SP-49 (cell line): ENCODE data around the genes KRTAP10-3 and KRTAP12-1.

- PRO-cap = no peak
Observed at GRCh38 chr21:44428221-44428530, 27.1 kb upstream of the LRRC3 start.

- PRO-cap = no peak
Observed at GRCh38 chr21:44558583-44558969, at the start of gene KRTAP10-3. Gene KRTAP10-3 (minus strand): TSS chr21:44558795.

DNA sequence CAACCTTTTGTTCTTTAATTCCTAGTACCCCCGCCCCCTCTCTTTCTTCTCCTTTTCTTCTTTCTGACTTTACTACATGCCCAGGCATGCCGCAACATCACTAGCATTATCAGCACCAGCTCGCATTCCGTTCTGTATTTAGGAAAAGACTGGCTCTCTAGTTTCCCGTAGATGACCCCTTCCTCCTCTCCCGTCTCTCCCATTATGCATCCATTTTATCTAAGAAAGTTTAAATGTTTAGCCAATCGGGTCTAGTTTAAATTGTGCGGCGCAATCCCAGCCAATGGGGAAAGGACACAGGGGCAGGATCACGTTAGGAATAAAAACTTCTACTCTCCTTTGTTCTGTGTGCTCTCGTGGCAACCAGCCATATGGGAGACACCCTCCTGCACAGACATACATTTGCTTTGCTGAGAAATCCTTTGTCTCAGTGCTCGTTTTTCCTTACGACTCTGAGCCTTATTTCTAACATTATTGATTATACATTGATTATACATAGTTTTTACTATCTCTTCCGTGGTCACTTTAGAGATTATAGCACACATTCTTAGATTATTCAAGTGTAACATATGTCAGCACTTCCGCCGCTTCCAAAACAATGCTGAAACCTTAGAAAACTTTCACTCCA, 2.2 kb upstream of the KRTAP10-7 start:
- PRO-cap = no peak

DNA sequence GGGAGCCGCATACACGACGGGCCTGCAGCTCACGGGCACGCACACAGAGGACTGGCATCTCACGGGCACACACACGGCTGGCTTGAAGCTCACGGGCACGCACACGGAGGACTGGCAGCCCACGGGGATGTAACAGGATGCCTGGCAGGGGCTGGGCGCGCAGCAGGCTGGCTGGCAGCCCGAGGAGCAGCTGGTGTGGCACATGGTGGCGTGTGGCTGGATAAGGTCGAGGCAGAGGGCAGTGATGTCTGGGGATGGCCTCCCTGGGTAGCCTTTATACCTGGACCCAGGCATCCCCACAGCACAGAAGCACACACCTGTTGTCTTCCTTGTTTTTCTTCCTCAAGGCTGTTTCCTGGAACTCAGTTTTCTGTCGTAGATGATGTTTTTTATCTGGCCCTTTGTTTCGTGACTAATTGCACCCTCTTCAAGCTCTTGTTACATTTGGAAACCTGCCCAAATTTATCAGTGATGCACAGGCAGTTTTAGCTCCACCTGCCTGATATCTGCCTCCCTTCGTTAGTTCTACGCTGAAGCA, at the start of gene KRTAP12-1:
TSS of gene KRTAP12-1 (minus strand) at position 244 of the 538 bp plus-strand sequence.
- PRO-cap = no peak

GRCh38 chr21:44850089-44850828, 23.2 kb downstream of the PTTG1IP start:
- PRO-cap = no peak

GRCh38 chr21:44865870-44866337, 7.6 kb downstream of the PTTG1IP start:
- PRO-cap = no peak

DNA sequence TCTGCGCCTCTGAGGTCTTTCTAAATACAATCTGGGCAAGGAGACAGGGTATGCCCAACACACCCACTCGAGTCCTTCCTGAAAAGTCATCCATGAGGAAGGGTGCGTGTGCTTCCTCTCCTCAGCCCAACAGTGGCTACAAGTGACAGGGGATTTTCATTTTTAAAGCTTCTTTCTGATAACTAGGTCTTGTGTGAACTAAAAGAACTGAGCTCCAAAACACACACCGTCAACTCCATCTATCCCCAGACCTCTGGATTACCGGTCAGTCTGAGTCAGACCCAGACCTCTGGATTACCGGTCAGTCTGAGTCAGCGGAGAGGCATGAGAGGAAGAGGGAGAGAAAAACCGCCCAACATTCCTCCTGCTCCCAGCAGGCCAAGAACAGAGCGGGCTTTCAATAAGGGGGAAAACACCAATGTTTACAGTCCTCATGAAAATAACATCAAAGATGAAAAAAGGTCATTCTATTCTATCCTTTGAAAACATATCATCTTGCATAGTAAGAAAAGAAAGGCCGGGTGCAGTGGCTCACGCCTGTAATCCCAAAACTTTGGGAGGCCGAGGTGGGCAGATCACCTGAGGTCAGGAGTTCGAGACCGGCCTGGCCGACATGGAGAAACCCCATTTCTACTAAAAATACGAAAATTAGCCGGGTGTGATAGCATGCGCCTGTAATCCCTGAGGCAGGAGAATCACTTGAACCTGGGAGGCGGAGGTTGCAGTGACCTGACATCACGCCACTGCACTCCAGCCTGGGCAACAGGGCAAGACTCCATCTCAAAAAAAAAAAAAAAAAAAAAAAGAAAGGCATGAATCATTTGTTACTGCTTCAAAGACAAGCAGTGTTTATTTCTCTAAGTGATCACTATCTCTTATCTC, 3.5 kb downstream of the PTTG1IP start:
- PRO-cap = no peak

- PRO-cap = no peak
Observed at GRCh38 chr21:44872451-44873210, 859 bp downstream of the PTTG1IP start.

DNA sequence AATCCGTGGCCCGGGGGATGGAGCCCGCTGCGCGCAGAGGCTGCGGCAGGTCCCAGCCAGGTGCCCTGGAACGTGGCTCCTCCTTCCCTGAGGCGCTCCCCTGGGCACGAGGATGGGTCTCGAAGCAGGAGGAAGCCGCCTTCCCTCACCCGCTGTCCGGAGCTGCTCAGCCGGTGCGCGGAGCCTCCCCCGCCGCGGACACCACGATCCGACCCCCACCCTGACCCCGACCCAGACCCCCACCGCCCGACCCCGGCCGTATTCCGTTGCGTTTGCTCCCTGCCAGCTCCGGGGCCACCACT, 8.0 kb upstream of the SLX9 start:
- PRO-cap = no peak

GRCh38 chr21:44938853-44939404, 900 bp upstream of the SLX9 start:
- PRO-cap = no peak

- PRO-cap = no peak
Observed at GRCh38 chr21:44969314-44969751, 29.5 kb downstream of the SLX9 start.

DNA sequence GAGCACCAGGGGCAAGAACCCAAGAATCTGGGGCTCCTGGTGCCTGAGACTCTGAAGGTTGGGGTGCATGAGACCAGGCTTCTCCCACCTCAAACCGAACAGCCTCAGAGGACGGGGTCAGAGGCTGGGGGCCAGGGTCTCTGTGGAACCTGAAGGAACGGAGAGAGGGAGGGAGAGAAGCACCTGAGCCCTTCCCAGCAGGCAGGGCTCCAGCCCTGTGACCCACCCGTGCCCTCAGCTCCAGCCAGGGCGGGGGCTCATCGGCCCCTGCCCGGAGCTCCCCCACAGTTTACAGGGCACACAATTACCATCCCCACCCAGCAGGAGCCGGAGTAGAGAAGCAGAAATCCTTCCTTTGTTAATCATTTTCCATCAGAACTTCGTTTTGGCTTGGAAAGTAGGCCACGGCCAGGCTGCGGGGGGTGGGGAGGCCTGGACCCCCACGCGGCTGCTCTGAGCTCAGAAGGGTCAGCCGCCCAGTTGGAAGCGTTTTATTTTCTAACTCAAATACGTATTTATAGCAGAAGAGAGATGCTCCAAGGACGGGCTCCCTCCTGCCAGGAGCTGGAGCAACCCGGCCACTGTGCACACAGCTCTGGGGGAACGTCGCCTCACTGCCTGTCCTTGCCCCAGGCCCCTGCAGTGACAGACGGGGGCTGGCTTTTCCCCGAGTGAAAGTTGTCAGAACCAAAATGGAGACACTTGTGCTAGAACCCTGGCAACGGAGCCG, 42.8 kb upstream of the ADARB1 start:
- PRO-cap = no peak

DNA sequence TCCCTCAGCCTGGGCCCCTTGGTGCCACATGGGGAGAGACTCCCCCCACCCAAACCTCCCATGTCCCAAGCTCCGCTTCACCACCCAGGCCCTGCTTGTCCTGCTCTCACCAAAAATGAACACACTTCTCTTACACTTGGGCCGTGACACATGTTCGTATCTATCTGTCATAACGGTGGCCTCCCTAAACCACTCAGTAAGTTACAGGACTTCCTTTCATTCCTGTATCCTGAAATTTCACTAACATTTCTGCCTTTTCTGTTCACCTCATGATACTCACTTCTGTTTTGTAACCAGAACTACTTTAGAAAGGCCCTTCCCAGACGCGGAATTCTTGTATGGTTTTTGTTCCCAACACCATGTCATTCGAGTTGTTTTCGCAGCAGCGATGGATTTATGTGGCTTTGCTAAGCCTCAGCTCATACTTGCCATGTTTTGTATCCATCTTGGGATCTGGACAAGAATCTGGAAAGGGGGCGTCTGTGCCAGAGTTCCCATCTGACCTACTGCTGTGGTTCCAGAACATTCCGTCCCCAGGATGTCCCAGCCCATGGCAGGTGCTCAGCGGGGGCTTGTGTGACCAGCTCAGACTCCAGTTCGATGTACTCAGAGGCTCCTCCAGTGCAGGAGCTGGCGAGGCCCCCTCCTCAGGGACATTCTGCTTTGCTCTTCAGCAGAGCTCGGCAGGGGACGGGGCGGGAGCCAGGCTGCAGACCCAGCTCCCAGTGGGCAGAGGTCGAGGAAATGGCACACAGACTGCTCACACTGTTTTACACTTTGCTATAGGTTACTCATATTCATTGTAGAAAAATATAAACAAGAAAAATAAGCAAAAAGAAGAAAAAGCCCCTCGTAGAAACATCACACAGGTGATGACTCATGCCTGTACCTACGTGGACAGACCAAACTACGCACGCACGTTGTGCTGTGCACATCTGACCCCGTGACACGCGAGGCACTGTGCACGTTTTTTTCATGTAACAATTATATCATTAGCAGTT, 24.1 kb upstream of the ADARB1 start:
- PRO-cap = no peak

- PRO-cap = no peak
Observed at GRCh38 chr21:45063978-45064326, 10.4 kb upstream of the ADARB1 start.

- PRO-cap = no peak
Observed at GRCh38 chr21:45138102-45138613, 63.8 kb downstream of the ADARB1 start.

DNA sequence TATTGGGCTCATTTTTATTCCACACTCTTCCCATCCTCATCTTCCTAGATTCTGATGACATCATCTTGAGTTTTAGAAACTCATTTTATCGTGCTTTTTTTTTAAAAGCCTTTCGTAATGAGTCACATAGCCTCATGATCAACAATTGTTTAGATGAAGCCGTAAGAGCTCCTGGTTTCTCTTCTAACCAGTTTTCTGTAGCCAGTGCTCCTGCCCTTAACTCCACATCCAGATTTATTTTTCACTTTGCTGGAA, 78.6 kb downstream of the POFUT2 start:
- PRO-cap = no peak

DNA sequence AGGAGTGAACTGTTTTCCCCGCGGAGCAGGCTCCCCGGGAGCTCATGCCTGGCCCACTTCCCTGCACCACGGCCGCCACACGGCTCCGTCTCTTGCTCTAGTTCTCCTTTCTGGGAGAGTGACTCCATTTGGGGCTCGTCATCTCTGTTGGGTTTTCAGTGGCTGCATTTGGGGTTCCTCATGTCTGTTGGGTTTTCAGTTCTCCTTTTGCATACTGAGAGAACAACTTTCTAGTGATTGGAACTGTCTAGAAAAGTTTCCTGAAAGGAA, 77.8 kb downstream of the POFUT2 start:
- PRO-cap = no peak

- PRO-cap = no peak
Observed at GRCh38 chr21:45288220-45289083, 757 bp upstream of the POFUT2 start.

GRCh38 chr21:45308051-45308858, 20.6 kb upstream of the POFUT2 start:
- PRO-cap = no peak

DNA sequence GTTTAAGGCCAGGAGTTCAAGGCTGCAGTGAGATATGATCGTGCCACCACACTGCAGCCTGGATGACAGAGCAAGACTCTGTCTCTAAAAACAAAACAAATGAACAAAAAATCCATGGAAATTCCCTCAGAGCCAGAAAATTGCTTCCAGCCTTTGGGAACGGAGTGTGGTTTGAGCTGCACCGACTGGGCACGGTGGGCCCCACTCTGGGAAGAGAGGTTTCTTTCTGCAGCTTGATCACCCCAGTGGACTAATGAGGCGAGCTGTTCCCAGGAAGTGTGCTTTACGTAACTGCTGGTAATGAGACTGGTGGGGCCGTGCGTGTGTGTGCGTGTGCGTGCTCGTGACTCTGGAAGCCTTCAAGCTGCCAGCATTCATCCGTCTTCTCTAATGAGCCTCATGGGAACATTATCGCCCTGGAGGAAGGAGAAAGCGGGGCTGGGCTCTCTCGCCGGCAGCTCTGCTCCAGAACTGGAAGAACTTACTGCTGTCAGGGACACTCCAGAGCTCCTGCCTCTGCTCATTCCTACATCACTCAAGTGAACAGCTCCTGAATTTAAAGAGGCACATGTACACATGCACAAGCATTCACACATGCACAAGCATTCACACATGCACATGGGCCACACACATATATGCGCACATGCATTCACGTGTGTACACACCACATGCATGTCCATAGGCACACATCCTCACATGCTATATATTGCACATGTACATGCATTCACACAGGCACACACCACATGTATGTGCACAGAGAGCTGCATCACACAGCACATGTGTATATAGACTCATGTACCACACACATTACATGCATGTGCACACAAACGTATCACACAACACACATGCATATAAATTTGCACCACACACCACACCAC, 55.1 kb upstream of the COL18A1 start:
- PRO-cap = no peak